ENCODE measurements around the genes MPPE1 and CIDEA.

- RRBS = 2% methylated on average over 36 of the region's 115 CpGs
Observed at GRCh38 chr18:11908117-11909234, at the start of gene MPPE1. TSS of gene MPPE1 (minus strand) at chr18:11908317.

GRCh38 chr18:11946761-11947023 lies 34.6 kb upstream of the IMPA2 start:
- RRBS = no CpG with 5 or more reads among the region's 2 CpGs

- RRBS = no CpG with 5 or more reads among the region's 22 CpGs
Observed at GRCh38 chr18:12011539-12012597, 30.6 kb downstream of the IMPA2 start.

- RRBS = no CpG with 5 or more reads among the region's 44 CpGs
Observed at GRCh38 chr18:12067053-12067467, 26.6 kb upstream of the ANKRD62 start.

- RRBS = 90% methylated on average over 9 of the region's 49 CpGs
Observed at GRCh38 chr18:12253920-12254511, at the start of gene CIDEA. TSS of gene CIDEA (plus strand) at chr18:12254361.

DNA sequence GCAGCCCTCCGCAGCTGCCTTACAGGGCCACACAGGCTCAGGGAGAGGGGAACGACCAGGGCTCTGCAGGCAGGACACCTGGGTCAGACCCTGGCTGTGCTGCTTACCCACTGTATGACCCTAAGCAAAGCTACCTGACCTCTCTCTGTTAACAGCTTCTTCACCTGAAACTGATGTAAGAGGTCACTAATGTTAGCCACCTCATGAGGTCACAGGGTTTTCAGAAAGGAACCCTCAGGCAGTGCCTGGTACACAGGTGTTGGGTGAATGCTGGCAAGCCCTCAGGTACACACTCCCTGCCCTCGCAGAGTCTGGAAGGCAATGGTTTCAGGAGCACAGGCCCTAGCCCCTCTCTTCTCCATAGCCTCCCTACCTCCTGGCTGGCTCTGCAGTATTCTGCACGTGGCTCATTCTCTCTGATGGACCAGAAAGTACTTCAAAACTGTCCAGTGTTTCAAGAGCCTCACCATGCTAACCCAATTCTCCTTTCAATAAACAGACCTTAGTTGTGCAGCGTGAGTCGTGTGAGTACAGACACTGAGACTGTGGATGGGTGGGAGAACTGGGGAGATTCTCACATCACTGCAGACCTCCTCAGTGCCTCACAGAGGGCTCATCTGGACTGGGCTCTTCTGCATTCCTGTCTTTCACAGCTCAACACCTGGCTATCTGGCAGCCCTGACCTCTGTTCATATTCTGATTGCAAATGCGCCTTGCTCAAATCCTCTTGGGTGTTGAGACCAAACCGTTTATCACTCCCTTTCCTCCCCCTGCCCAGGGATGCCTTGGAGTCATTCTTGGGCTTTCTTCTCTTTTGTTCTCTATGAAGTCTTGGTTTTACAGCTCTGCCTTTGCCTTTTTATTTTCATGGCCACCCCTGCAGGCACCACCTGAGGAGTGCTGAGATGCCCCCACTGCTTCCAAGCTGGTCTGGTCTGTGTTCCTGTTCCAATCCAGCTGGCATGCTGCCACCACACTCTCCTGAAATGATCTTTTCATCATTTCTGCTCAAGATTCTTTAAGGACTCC lies 26.1 kb downstream of the TUBB6 start:
- RRBS = no CpG with 5 or more reads among the region's 8 CpGs

DNA sequence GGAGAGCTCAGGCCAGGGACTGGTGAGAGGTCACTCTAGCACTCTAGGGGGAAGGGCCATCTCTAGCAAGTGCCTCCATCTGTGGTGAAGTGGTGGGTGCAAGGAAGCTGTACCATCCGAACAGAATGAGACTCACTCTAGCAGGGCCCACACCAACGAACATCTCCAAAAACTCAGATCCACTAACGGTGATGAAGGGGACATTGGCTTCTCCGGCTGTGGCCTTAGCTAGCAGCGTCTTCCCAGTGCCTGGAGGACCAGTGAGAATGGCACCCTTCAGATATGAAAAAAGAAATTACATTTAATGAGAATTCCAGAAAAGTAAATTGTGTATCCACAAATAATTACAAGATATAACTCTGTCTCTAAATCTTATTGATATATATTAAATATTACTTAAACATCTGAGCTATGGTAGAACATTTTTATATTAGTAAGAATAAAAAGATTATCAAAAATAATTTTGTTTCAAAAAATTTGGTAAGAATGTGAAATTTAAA lies 20.4 kb downstream of the AFG3L2 start:
- RRBS = no CpG with 5 or more reads among the region's 5 CpGs

DNA sequence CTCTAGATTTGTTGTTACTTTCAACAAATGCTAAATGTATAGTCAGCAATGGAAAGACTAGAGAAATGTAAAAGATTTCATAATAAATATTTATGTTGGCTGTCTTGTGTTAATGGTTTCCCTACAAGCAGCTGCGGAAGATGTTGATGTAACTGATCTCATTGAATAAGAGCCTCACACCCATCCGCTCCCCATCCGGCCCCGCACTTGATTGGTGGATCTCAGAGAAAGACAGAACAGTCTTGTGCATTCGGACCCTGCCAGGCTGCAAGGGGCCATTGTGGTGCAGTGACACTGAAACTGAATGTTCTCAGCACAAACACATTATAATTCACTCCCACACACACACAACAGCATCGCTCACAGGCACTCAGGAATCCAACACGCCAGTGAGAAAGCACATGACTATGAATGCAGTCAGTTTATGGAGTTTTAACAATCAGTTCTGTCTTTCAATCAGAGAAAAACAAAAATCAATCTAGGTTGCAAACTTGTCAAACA lies 47.8 kb downstream of the PRELID3A start:
- RRBS = no CpG with 5 or more reads among the region's 7 CpGs

- RRBS = 98% methylated on average over 4 of the region's 7 CpGs
Observed at GRCh38 chr18:12720323-12720866, 17.6 kb downstream of the PSMG2 start.

DNA sequence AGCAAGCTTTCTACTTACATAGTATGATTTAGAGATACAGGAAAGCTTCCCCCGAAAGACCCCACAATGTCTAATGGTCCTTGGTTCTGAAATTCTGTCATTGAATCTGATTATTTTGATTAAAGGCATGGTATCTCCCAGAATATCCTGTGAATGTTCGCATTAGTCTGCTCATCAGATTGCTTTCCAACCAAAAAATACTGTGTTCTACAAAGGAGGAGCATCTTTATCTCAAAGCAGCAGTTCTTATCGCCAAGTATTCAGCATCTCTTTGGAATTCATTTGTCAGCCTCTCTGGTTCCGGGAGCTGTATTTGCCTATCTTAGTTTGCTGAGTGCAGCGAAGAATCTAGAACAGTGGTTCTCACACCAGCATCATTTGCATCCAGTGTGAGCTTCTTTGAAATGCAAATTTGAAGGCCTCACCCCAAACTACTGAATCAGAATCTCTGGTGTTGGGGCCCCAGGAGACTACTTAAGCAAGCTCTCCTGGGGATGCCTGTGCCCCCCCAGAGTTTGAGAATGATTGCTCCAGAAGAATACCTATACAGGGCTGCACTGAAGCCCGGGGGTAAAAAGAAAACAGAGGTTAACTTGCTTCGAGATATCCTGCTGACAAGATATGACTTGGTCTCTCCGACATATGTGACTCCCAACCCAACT lies 1.4 kb upstream of the PTPN2 start:
- RRBS = no CpG with 5 or more reads among the region's 8 CpGs

- RRBS = 3% methylated on average over 2 of the region's 52 CpGs
Observed at GRCh38 chr18:12946484-12947797, 870 bp upstream of the SEH1L start.

DNA sequence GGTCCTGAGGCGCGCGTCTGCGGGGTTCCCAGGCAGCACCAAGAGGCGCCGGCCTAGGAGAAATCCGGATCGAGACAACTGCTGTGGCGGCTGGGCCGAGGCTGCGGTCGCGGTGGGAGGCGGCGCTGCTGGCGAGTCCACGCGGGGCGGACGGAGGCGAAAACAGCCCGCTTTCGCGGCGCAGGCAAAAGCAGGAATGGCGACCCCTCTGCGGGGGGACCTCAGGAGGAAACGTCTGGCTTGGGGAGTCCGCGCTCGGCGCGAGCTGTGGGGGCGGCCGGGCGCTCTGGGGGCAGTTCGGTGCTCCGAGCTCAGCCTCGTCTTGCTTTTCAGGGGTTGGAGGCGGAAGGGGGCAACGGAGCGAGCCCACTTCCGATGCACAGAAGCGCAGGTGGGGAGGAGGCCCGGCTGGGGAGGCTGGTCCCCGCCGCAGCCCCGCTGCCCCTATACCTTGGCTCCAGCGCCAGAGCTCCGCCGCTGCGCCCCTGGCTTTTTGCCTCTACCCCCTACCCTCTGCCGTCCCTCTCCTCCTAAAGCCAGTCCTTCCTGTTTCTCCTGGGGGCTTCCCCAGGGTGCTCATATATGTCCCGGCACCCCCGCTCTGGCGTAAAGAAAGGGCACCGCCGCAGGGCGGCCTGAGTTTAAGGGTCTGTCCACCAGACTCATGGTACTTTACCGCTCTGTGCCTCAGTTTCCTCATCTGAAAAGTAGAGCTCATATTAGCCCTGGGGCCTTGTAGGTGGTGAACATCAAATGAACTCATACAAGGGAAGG lies 81.3 kb upstream of the LDLRAD4 start:
- RRBS = 13% methylated on average over 10 of the region's 60 CpGs

DNA sequence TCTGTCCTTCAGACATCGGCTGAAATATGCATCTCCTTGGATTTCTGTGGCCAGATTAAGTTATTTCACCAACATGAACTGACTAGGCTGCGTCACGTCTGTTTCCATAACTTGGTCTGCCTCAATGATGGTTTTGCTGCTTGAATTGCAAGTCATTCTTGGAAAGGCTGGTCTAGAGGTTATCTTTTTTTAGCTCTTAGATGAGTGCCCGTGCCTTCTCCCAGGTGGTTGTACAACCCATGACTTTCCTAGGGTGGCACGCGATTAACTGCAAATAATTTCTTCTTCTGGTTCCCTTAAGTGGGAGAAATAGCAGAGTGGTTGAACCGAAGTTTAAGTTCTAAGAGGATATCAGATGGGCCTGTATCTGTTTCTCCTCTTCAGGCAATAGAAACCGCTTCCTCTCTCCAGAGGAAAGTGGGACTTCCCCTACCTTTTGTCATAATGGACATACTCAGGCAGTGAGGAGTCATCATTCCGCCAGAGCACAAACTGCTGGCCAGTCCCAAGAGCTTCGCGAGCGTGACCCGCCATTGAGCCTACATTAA lies 158.7 kb downstream of the LDLRAD4 start:
- RRBS = no CpG with 5 or more reads among the region's 13 CpGs

- RRBS = no CpG with 5 or more reads among the region's 13 CpGs
Observed at GRCh38 chr18:13421162-13421747, 202.7 kb downstream of the LDLRAD4 start.

GRCh38 chr18:13464782-13465514 lies 246.4 kb downstream of the LDLRAD4 start:
- RRBS = 4% methylated on average over 2 of the region's 16 CpGs

DNA sequence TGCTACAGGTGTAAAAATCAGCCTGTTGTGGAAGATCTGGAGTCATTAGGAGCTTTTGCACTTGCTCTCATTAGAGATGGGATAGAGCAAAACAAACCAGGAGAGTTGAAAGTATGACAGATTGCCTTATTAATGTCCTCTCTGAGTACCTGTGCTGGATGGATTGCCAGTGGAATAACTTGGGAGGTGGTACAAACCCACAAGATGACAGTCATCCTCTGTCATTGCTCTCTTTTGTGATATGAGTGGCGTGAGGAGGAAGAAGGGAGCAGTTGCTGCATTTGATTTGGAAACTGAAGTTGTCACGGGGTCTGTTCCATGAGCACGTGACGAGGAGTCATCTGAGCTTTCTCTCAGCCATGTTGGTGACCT lies 205.0 kb downstream of the FAM210A start:
- RRBS = no CpG with 5 or more reads among the region's 4 CpGs

DNA sequence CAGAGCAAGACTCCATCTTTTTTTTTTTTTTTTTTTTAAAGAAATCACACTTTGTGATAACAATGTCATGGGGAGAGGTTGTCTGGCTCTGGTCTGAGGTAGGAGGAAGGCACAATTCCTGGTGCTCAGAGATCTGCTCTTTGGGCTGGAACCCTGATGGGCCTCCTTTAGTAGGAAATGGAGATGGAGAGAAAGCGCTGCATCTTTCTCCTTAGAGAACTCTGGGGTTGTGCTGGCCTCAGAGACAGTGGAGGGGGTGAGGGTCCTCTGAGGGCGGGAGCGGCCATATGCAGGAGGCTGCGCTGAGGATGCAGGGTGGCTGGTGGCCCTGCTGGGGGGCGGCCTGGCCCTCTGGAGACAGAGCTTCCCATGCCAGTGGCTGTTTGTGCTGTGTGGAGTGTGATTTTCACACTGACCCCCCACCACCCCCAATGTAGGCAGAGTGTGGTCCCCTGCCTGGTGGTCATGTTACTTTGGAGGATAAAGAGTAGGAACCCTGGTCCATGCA lies 194.7 kb downstream of the FAM210A start:
- RRBS = no CpG with 5 or more reads among the region's 5 CpGs

DNA sequence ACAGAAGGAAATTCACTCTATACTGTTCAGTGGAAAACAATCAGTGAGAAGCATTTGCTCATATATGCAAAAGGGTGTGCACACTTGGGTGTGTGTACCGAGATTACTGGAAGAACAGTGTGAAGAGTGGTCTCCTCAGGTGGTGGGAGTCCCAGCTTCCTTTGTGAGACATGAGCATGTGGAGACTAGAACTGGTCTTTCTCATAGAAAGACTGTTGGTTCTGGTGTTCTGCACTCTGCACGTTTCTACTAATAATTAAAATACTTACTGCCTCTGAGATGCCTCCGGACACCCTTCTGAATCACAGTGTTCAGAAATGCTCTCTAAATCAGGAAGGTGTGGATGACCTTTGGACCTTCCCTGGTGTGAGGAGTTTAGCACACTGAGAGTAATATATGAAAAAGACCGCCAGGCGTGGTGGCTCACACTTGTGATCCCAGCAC lies 185.0 kb downstream of the FAM210A start:
- RRBS = no CpG with 5 or more reads among the region's 5 CpGs

DNA sequence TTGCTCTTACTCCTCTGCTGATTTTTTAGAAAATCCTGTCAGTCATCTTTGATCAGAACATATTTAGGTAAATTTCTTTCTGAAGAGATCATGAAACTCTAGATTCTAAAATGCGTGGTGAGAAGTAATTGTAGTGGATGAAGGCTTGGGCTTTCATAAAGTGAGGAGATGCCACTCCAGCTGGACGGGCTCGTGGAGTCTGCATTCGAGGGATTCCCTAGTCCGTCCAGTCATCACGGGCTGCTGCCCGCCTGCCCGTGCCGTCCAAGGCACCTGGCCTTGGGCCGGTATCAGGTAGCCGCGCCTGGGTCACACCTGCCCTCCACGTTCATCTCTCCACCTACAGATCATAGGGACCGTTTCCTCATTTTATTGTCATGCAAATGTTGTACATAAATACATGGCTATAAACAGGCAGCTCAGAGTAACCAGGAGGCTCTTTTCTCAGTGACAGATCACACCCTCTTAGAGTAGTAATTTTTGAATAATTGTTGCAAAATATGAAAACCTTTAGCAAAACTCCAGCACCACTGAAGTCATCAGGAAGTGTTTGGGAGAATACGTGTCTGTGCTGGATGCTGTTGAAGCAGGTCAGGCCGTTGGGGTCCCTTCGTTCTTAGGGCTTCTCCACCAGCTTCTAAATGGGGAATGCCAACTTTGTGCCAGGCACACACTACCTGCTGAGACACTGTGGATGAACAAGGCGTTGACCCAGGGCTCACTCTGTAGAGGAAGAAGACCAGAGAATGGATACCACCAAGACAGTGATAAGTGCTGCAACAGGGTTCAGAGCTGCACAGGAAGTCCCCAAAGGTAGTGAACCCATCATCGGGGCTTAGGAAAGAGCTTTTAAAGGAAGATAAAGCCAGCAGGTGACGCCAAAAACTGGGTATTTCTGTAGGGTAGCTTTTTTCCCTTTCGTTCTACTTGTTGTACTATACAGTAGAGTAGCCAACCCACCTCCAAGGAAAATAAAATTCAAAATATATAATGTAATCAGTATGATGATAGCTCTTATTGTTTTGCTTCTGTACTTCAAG lies 112.5 kb downstream of the FAM210A start:
- RRBS = no CpG with 5 or more reads among the region's 21 CpGs

- RRBS = 100% methylated on average over 6 of the region's 87 CpGs
Observed at GRCh38 chr18:13641299-13642423, 84.7 kb downstream of the FAM210A start.

Measured in Jurkat, Clone E6-1 (cell line).